Metastatic Liver Carcinoma in the Lung (tissue), 2 donors: ENCODE measurements around a stretch of chr11.

GRCh38 chr11:126658418-126659003 is 303.0 kb downstream of the ST3GAL4 start:
- PRO-cap, 2 experiments: peak in 1 of 2 experiments; most common minus-strand start chr11:126658790 (in 1)

GRCh38 chr11:128153707-128154098 is 433.7 kb downstream of the ETS1 start:
- PRO-cap, 2 experiments: no peak in any of the 2 experiments

- PRO-cap, 2 experiments: no peak in any of the 2 experiments
Measured at GRCh38 chr11:128171376-128172016, 415.9 kb downstream of the ETS1 start.

- PRO-cap, 2 experiments: no peak in any of the 2 experiments
Measured at GRCh38 chr11:128262326-128262998, 324.9 kb downstream of the ETS1 start.

DNA sequence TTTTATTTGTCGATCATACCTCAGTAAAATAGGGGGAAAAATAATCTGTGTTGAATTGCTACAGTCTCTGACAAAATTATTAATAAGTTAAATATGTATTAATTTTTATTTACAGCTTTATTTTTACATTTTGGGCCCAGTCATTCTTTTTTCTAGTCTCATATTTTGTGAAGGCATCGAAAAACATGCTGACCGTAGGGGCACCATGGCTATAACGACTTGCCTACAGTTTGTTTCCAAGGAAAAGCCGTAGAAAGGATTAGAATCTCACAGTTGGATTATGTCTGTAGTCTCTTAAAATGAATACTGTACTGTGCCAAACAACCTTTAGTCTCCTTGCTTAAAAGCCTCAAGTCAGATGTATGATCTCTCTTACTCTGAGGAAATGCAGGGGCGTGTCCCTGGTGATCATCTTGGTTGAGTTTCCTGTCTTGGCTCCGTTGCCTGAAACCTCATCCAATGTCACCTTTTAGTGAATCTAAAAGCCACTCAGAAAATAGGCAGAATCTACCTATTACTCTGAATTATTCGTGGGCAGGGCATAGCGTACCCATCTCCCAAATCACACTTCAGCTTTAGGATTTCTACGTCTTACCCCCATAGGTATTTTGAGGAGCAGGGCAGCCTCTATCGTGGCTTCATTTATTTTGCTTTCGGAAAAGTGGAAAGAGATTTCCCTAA is 246.1 kb downstream of the ETS1 start:
- PRO-cap, 2 experiments: no peak in any of the 2 experiments

DNA sequence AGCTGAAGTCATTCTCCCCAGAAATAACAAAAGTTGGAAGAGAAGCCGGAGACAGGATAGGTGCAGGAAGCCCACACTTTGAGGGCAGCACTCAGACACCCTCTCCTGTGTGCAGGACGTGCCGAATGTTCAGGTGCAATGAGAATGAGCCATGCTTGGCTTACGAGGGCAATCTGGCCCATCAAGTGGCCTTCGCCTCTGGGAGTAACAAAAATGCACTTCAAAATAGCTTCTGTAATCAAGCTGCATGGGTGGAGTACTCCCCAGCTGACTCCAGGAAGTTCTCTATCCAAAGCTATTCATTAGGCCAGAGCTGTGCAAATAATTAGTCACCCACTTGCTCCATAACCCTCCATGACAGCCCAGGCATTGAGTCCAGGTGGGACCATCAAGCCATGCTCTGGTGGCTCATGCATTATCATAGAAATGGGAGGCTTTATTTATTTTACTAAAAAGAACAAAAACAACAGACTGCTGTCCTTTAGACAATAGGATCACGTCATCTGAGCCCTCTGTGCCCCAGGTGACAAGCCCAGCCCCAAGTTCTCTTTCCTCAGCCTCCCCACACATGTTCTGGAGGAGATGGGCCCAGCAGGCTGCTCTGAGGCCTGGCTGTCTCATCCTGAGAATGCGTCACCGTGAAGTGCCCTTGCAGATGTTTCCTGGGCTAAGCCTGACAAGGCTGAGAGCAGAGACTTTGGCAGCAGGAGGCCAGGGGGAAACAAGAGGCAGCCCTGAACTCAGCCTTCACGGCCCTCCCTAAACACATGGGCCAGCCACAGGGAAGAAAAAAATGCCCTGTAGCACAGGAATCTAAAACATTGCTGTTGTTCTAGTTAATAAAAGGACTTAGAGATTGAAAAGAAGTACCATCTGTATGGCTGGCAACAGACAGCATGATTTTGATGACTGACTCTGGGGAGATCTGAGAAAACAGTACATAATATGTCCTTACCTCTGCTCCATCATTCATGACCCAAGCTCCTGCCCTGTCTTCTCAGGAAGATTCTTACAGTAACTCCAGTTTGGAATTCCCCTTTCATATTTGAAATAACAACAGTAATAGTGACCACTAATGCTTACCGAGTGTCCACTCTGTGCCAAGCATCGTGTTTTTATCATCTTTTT is 244.6 kb downstream of the ETS1 start:
- PRO-cap, 2 experiments: peak in 1 of 2 experiments; most common plus-strand start position 569 of the sequence (in 1); most common minus-strand start position 277 of the sequence (in 1)

DNA sequence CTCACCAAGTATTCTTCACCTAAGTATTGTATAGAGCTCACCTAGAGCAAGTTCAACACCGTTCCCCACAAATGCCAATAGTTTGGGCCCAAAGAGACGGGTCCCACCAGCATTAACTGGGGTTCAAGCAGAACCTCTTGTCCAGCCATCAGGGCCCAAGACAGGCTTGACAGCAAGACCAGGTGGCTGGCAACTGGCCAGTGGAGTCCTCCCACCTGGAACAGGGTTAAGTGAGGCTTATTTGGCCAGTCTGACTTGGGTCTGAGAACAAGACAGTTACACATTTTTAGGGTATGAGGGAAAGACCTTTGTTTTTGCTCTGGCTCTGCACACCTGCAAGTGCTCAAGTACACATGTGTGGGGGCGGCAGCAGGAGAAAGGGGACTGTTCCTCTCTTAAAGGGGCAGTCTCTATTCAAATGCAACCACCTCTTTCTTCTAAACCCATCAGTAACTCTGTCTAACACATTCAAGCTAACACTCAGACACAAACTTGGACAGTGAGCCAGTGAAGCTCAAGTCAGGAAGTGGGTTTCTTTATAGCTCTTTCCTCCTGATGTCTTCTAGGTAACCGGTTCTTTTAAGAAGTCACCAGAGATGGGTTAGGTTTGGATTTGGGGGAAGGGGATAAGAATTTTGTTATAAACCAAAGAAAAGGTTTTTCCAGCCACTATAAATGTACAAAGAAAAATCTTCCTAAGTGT is 116.2 kb downstream of the ETS1 start:
- PRO-cap, 2 experiments: no peak in any of the 2 experiments

- PRO-cap, 2 experiments: no peak in any of the 2 experiments
Measured at GRCh38 chr11:128472597-128473162, 114.7 kb downstream of the ETS1 start.

- PRO-cap, 2 experiments: no peak in any of the 2 experiments
Measured at GRCh38 chr11:128508753-128509637, 78.4 kb downstream of the ETS1 start.

- PRO-cap, 2 experiments: no peak in any of the 2 experiments
Measured at GRCh38 chr11:128509870-128510564, 77.3 kb downstream of the ETS1 start.

DNA sequence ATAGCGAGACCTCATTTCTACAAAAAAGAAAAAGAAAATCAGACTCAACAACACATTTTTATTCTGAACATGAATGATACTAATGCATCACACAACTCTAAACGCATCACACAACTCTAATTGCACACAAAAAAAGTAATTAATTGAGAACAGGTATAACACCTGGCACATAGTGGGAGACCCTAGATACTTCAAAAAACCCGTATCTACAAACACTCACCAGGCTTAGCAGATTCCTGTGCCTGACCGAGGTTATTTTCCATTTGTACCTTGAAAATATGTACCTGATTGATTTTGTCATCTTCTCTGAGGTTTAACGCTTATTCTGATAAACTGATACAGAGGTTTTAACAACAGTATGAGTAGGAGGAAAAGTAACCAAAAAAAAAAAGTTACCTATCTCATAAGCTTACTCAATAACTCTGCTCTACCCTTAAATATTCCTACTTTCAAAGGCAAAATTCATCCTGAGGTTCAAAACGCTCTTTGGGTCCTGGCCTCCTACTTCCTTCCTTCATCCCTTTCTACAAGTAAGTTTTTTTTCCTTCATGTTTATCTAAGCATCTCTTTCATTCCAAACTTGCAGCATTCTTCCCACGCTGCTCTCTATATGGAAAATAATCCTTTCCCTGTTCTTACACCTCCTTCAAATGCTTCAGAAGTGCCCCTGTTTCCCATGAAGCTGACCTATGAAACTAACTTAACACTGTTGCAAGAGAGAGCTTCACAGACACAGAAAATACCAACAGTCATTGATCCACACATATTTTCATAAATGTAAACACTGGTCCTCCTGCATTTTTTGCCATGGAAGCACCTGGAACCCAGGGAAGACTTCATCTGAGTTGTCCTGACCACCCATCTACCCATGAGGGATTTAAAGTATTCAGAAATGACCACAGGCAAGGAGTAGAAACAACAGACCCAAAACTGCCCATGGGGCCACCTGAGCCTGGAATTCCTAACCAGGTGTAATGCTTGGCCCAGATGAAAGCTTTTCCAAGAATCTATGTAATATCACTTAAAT is 73.2 kb downstream of the ETS1 start:
- PRO-cap, 2 experiments: no peak in any of the 2 experiments

- PRO-cap, 2 experiments: no peak in any of the 2 experiments
Measured at GRCh38 chr11:128517510-128518290, 69.7 kb downstream of the ETS1 start.

DNA sequence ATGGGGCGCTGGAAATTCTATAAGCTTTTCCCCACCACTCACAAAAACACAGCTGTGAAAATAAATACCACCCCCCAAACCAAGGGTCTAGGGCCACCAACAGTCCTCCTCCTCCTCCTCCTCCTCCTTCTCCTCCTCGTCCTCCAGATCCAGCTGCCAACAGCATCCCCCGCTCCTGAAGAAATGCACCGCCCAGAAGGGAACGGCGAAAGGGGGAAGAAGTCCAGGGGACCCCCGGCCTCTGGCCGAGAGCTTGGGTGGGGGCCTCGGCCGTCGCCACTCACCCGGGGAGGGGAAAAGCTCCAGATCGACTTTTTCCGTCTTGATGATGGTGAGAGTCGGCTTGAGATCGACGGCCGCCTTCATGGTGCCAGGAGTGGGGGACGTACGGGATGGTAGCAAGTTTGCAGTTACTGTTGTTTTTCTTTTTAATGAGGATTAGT is 65.7 kb downstream of the ETS1 start:
- PRO-cap, 2 experiments: peak in 1 of 2 experiments; most common plus-strand start position 195 of the sequence (in 1); most common minus-strand start position 184 of the sequence (in 1)

DNA sequence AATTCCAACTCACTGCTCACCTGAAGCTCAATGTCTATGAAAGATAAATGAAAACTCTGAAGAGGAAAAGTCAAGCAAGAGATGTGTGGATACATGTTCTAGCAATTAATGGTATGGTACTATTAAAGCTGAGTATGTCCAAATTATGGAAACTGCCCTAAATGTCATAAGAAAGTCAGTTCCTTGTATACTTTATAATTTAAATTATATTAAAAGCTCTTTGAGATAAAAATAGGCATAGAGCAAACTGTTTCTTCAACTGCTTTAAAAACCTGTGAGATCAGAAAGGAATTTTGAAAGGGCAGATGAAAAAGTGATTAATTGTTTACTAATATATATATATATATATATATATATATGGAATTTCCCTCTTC is 43.4 kb downstream of the ETS1 start:
- PRO-cap, 2 experiments: no peak in any of the 2 experiments

- PRO-cap, 2 experiments: no peak in any of the 2 experiments
Measured at GRCh38 chr11:128563892-128564606, 23.3 kb downstream of the ETS1 start.

DNA sequence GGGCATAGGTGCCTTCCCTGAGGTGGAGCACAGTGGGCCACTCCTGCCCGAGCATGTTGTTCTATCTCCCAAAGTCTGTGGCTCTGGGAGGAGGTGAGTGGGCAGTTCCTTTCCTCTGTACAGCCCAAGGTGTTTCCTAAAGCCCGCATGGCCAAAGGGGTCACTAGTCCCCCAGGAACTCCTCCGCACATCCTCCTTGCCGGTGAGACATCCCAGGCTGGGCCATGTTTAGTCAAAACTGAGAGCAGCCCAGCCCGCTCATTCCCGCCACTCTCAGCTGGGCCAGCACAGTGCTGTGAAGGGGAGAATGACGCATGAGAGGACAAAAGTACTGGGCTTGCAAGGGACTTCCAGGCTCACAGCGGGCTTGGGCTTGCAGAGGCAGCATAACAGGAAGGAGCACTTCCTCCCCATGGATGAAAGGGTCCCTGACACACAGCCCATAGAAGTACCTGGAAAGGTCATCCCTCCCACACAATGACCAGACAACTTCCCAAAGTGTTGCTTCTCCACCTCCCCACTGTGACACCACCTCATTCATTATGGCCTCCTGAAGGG is 19.2 kb downstream of the ETS1 start:
- PRO-cap, 2 experiments: peak in 1 of 2 experiments; most common plus-strand start position 359 of the sequence (in 1); most common minus-strand start position 292 of the sequence (in 1)

- PRO-cap, 2 experiments: no peak in any of the 2 experiments
Measured at GRCh38 chr11:128685536-128685920, 8.3 kb upstream of the FLI1 start.

GRCh38 chr11:128722436-128722967 is 28.6 kb downstream of the FLI1 start:
- PRO-cap, 2 experiments: no peak in any of the 2 experiments

DNA sequence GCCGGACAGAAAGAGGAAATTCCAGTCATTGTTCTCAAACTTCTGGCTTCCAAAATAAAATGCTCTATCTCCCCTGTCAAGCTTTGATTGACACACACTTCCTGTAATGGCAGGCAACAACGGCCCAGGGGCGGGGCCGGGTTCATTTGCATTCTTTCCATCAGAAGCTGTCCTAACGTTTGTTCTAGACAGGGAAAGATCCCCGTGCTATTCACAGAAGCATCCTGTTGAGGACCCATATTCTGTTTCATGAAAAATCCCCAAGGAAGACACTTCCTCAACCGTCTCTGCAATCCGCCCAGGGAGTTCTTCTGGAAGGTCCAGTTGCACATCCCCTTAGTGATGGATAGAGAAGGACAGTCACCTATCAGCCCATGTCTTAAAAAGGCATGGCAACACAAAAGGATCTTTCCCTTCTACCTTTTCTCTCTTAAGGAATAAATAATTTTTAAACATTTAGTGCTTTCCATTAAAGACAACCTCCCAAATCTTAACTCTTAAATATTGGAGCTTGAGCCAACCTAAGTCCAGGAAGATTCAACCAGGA is 30.8 kb downstream of the KCNJ1 start:
- PRO-cap, 2 experiments: no peak in any of the 2 experiments

GRCh38 chr11:128903130-128903629 is 12.0 kb downstream of the KCNJ5 start:
- PRO-cap, 2 experiments: no peak in any of the 2 experiments